ENCODE measurements around a stretch of chr6.

- RRBS, result no CpG with 5 or more reads among the region's 1 CpG
Observed at GRCh38 chr6:106458221-106458592, 97.7 kb downstream of the CRYBG1 start.

DNA sequence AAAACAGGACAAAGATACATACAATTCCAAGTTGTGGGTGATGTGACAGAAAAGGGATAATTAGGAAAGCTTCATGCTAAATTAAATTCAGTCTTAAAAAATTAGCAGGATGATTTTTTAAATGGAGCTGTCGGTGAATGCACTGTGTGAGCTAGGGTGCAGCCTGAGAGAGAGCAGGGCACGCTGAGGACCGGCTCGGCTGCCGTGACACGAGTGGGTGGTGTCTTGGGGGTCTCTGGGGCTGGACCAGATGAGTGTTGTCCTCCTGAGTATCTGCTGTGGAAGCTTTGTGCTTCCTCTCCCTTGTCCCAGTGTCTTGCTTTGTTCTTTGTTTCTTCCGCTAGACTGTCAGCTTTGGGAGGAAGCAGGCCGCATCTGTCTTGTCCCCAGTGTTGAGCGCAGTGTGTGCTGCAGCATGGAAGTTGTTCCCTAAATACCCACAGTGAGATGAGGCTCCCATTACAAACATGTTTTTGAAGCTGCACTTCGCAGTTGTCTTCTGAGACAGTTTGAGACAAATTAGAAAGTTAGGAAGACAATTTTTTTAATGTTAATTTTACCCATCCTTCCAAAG, 89.4 kb downstream of the RTN4IP1 start:
- RRBS, result no CpG with 5 or more reads among the region's 10 CpGs

DNA sequence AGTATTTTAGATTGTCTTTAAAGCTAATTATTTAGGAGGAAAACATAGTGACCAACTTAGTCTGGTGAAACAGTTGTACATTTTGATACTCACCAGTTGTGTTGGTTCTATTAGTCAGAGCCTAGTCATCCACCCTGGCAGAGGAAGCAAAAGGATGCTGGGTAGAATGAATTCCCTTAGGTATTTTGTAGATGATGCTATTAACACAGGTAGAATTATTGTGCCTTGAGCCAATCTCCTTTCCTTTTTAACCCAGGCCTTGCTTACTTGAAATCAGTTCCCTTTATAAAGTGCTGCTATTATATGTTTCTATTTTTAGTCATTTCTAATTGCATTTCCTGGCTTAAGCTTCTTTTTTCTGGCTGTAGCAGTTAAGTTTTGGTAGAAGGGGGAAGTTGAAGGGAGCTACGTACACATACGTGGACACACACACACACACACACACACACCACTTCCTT, 82.5 kb downstream of the RTN4IP1 start:
- RRBS, result no CpG with 5 or more reads among the region's 2 CpGs

DNA sequence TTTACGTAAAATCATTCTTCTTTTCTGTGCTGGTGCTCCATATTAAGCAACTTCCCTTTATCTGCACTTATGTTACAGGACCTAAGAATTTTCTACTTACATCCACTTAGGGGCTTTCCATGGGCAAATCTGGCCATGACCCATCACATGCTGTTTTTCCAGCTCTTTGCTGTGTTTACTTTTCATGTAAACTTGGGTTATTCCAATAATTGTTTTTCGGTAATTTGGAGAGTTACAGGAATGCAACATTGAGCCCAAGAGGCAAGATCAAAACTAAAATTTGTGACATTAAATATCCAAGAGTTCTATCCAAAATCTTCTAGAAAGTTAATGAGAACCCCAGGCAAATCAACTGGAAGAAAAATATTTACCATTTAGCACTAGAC, 156.3 kb downstream of the QRSL1 start:
- RRBS, result no CpG with 5 or more reads among the region's 2 CpGs

GRCh38 chr6:107153958-107154542, 38.7 kb upstream of the BEND3 start:
- RRBS, result no CpG with 5 or more reads among the region's 9 CpGs

DNA sequence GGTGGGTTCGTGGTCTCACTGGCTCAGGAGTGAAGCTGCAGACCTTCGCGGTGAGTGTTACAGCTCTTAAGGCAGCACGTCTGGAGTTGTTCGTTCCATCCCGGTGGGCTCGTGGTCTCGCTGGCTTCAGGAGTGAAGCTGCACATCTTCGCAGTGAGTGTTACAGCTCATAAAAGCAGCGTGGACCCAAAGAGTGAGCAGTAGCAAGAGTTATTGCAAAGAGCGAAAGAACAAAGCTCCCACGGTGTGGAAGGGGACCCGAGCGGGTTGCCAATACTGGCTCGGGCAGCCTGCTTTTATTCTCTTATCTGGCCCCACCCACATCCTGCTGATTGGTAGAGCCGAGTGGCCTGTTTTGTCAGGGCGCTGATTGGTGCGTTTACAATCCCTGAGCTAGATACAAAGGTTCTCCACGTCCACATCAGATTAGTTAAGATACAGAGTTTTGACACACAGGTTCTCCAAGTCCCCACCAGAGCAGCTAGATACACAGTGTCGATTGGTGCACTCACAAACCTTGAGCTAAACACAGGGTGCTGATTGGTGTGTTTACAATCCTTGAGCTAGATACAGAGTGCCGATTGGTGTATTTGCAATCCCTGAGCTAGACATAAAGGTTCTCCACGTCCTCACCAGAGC, 95.8 kb downstream of the PDSS2 start:
- RRBS, result no CpG with 5 or more reads among the region's 22 CpGs

- RRBS, result no CpG with 5 or more reads among the region's 8 CpGs
Observed at GRCh38 chr6:107709266-107709759, 114.8 kb downstream of the SCML4 start.

DNA sequence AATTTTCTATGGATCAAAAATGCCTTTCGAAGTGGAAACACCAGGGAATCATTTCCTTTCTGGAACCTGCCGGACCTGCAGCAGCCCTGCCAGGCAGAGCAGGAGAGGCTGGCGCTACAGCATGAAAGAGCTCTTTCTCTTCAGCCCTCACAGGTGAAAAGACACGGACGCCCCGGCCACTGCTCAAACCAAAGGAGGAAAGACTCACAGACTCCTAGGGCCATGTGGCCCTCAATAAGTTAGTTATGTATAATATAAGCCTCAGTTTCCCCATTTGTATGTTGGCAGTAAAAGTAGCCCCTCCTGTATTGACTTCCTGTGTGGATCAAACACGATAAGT, 8.3 kb downstream of the SCML4 start:
- RRBS, result 67% methylated on average over 1 of the region's 7 CpGs

DNA sequence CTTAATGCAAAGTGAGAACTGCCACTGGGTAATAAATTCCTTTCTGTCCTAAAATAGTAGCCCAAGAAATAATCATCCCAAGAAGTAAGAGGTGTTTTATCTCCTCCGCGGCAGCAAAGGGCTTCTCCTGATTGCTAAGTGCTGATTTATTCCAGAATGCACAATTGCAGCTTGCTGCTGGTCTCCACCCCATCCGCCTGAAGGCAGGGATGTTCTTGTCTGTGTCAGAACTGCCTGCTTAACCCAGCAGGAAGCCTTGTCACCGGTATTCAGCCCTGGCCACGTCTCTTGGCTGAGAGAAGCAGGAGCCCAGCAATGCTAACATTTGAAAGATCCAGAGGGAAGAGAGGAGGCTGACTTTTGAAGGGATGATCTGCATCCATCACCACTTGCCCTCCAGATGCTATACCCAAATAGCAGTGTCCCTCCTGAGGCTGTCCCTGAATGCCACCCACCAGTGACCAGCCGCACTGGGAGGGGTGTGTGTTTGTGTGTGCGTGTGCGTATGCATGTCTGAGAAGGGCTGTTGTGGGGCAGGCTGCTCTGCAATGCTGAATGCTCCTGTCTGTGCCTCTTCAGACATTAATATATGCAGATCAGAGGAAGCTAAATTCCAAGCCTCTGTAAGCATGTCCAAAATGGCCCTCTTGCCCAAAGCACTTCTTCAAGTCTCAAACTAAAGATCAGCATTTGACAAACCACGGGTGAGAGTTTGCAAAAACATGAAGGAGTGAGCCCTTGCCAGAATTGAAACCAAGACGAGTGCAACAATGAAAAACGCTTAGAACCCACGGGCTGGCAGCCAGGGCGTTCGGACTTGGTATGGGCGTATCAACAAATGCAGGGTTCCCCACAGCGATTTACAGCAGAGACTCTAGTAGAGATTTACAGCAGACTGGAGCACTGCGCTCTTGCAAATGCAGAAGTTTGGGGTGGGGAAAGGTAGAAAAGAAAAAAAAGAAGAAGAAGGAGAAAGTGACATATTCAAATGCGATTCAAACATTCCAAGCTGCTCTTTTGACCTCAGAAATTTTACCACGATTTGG, 3.9 kb downstream of the SCML4 start:
- RRBS, result no CpG with 5 or more reads among the region's 19 CpGs

DNA sequence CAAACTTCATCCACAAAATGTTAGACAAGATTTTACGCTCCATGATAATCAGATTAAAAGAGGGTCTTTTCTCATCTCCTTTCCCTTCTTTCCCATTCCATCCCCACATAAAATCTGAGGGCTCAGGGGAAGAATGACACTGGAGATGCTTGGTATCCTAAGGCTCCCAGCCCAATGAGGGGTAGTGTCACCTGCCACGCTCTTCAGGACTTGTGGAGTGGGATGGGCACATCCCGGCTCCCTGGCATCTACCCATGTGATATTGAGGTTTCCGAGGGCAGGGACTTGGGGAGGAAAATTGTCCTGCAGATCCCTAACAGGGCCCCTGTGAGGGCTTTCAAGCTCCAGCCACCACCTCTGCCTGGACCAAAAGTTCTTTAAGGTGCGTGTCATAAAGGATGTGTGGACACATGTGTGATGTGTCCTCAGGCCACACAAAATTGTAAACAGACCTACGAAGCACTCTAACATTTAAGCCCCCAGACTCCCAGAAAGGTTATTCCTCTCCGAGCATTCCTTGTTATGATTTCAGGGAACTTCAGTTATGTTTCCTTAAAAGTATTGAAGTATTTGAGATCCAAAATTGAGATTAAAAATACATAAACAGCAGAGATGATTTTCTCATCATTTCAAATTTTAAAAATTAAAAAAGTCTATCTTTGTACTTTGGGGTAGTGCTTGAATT, 2.5 kb downstream of the SCML4 start:
- RRBS, result no CpG with 5 or more reads among the region's 7 CpGs

DNA sequence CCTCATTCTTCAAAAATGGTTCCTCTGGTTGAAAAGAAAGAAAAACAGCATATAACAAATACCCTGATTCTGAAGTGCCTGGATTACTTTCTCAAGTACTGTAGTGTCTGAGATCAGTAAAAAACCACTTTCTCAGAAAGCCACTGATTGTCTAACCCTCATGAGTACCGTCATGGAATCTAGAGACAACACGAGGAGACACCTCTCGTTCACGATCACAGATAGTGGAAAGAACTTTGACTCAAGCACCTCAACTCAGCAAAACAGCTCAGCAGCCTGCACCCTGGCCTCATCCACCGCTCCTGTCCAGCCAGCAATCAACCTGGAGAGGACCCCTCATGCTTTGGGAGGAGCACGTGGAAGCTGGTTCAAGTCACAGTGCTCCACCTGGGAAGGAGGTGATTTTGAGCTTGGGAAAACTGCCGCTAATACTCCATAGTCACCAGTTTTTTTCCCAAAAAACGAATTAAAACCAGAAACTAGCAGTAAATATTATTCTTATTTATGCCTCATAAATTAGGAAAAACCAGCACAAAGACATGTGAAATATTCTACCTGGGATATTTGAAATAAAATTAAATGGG, 970 bp downstream of the SCML4 start:
- RRBS, result no CpG with 5 or more reads among the region's 8 CpGs

DNA sequence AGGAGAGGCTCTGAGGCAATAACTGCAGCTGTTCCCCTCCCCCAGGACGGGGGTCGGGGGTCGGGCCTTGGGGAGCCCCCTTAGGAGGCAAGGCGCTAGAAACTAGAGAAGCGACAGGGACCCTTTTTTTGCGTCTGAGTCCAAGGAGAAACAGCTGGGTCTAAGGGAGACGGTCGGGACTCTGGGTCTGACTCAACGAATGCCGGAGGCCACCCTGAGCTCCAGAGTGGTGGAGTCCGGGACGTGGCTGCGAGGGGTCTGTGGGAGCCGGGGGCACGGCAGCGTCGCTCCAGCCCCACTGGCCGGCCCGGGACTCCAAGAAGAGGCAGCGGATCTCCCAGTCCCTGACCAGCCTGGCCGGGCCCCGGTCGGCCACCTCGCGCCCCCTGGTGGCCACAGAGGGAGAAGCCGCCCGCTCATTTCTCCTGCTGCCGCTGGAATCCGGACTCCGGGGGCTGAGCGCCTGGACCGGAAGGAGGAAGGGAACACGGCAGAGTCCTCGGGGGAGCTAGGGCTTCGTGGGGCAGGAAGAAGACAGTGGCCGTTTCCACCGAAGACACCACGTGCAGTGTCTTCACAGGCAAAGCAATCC, 24.0 kb upstream of the SCML4 start:
- RRBS, result 2% methylated on average over 15 of the region's 38 CpGs

DNA sequence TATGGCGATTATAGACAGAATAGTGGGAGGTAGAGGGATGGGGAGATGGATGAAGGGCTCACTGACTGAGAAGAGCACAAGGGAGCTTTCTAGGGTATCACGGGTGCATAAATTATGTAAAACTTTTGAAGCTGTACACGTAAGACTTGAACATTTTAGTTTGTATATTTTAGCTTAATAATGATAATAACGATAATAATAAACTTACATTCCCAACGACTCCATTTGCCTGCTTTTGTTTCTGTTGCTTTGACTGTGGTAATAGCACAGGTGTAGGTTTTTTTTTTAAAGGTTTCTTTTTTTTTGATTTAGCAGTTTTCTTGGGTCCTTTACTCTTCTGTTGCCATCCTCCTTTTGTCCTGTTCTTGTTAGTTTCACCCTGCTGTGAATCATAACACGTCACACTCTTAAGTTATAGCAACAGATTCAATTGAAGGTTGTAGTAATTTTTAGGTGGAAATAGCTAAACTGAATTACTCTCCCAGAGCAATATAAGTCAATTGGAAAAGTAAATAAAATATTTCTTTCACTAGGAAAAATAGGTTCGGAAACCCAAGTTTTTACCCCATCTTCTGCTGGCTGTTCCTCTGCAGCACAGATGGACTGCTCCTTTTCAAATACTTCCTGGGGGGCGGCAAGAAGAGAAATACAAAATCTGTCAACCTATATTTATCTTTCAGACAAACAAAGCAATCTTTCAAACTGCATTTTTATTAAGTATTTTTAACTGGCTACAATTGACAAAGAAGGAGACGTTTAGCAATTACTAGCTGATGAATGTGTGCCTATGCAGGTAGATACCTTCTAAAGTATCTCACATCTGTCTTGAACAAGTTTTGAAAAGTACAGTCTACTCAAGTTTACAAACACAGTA, 64.5 kb downstream of the SEC63 start:
- RRBS, result no CpG with 5 or more reads among the region's 9 CpGs

GRCh38 chr6:107959246-107959582, 1.2 kb upstream of the SEC63 start:
- RRBS, result no CpG with 5 or more reads among the region's 7 CpGs

DNA sequence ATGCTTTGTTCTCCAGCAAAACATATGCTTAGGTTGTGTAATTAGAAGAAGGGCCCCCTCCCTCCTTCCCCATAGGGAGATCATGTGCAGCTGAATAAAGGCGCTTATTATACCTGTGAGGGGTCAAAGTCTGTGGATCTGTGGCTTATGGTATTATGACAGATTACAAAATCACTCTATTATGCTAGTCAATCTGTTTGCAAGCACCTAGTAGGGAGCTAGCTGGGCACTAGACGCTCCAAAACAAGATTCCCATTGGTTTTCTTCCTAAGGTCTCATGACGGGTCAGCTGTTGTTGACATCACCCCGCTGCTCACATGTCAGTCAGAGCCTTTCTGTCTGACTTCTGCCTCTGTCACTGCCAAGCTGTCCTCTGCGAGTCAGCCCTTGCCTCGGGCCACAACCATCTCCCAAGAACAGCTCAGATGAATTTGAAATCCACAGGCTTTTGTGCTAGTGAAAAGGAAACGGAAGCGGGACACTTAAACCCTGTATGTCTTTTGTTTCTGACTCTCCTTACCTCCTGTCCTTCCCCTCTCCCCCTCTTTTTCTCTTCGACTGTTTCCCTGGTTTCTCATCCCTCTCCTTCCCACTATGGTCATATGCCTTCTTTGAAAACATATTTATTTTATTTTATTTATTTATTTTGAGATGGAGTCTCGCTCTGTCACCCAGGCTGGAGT, 44.9 kb upstream of the SEC63 start:
- RRBS, result no CpG with 5 or more reads among the region's 10 CpGs

DNA sequence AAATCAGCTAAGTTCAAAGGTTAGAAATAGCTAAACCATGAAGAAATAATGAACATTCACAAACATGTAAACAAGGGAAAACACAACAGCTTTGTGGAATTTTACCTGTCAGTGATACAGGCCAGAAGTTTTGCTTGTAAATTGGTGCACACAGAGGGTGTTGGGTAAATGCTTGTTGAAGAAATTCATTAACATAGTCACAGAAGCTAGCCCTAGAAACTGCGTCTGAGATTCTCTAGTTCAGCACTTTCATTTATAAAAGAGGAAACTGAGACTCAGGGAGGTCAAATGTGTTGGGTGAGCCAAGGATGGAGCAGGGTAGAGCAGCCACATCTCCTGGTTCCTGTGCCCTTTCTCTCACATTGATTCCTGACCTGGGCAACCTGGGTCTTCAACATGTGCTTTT, 14.4 kb upstream of the FOXO3 start:
- RRBS, result no CpG with 5 or more reads among the region's 1 CpG

- RRBS, result no CpG with 5 or more reads among the region's 2 CpGs
Observed at GRCh38 chr6:108580562-108581052, 19.9 kb downstream of the FOXO3 start.

GRCh38 chr6:108584272-108584765, 23.6 kb downstream of the FOXO3 start:
- RRBS, result no CpG with 5 or more reads among the region's 5 CpGs

DNA sequence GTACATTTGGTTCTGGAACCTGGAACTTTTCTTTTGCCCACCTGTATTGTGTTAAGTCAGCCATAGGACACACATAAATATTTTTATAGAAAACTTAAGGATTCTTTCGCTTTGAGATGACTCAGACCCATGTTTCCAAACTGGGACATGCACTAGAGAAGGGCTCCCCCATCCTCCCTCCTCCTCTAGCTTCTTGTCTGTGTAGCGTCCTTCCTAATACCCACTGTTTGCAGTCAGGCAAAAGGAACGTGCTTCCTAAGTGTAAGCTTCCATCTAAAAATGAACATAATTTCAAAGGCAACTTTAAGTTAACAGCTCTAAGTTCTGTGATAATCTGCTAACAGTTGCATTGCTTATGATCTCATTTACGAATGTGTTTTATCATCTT, 27.1 kb downstream of the FOXO3 start:
- RRBS, result no CpG with 5 or more reads among the region's 4 CpGs

GRCh38 chr6:108606036-108606259, 45.2 kb downstream of the FOXO3 start:
- RRBS, result no CpG with 5 or more reads among the region's 1 CpG